Vagina (tissue), 1 donor: ENCODE measurements around a stretch of chr11.

GRCh38 chr11:110522256-110522695 is 92.5 kb downstream of the FDX1 start:
- PRO-cap, result unidirectional peak, plus-strand start at chr11:110522388
- RAMPAGE, long total RNA, result no peak

GRCh38 chr11:111494190-111494613 is 18.0 kb downstream of the BTG4 start:
- PRO-cap, result no peak
- RAMPAGE, long total RNA, result no peak

DNA sequence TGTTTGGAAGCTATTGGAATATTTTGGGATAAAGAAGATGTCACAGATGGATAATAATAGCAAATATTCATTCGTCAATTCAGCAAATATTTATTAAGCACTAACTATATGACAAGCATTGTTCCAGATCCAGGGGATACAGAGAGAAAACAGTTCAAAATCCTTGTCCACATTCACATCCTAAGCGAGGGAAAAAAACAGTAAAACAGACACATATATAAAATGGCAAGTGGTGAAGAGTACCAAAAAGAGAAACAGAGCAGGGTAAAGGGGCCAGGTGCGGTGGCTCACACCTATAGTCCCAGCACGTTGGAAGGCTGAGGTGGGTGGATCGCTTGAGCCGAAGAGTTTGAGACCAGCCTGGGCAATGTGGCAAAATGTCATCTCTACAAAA is 59.9 kb downstream of the SIK2 start:
- PRO-cap, result no peak
- RAMPAGE, long total RNA, result no peak

GRCh38 chr11:111663373-111663672 is 61.1 kb downstream of the SIK2 start:
- PRO-cap, result no peak
- RAMPAGE, long total RNA, result start-site peak on the plus strand at chr11:111663493-111663686, 8 reads

GRCh38 chr11:111718344-111719152 is 47.6 kb downstream of the PPP2R1B start:
- PRO-cap, result bidirectional peak, plus-strand start at chr11:111718664, minus-strand start at chr11:111718522
- RAMPAGE, long total RNA, result start-site peak on the minus strand at chr11:111718753-111718796, 7 reads

DNA sequence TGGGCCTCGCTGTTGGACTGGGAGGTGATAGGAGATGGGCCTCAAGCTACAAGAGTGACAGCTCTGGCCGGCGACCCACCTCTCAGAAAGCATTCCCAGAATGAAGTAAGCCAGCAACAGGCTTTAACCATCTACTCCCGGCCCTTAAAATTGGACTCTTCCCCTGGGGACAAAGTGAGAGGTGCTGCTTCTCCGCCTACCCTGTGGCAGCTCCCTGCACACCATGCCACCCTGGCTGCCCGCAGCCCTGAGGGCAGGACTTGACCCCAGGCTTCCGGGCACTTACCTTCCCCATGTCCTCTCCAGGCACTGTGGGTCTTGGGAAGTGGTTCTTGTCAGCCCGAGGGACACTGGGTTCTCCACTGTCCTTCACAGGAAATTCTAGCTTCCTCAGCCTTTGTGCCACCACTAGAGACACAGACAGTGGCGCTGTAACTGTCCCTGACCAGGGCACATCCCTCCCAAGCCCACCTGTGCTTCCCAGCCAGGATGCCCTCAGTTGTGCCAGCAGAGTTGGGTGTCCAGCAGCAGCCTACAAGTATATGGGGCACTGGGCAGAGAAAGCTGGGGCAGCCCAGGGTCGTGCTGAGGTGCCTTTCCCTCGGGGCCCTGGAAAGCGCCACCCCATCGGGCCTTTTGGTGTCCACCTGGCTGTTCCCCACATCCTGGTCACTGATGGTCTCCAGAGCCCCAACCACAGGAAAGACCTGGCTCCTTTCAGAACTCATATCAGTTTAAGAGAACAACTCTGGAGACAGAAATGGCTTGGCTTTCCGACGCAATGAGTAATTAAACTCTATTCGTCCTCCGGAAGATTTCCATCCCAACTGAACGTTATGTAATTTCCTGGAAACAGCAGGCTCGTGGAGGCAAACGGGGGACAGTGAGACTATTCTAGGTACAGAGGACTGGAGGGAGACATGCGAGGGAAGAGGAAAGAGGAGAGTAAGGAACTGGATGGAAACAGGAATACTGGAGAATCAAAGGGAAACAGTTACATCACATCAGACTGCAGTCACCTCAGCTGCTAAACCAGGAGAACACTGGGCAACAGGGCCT is 28.7 kb downstream of the PPP2R1B start:
- PRO-cap, result bidirectional peak, plus-strand start at position 757 of the sequence, minus-strand start at position 709 of the sequence; bidirectional peak, plus-strand start at position 899 of the sequence, minus-strand start at position 783 of the sequence
- RAMPAGE, long total RNA, result no peak

DNA sequence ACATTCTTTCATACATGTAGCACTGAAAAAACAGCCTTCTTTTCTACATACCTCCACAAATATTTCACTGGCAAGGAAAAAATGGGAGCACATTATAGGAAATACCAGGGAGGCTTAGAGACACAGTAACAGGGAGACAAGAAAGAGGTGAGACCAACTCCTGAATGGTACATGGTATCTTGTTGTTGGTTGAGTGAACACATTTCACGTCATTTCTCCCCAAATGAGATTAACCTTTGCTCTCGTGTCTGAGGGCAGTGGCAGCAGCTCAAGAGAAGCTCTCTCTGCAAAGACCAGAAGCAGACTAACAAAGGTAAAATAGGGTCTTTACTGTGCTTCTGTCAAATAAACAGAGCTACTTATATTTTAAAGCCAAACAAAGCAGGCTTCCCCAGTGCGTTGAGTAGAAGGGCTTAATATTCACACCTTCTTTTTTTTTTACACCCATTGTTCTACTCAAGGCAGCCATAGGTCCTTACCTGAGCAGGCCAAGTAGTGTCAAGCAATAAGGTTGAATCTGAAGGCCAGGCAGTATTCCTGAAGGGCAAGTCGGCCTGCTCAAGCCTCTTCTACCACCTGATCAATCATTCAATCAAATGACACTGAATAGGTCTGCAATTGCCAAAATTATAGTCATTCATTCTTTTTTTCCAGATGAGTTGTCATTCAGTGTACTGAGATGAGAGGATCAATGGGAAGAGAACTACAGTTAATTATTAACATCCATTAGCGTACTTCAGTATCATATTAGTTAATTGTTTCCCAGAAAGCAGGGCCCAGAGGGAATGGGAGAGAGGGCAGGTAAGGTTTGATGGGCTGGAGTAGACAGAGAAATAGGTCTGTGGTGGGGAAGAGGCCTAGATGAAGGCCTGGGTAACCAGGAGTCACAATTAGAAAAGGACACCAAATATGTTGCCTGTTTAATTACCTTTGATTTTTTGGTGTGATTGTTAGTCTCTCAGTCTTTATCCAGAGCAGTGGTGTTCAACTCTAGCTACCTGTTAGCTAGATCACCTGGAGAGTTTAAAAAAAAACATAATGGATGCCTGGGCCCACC is 11.8 kb upstream of the PPP2R1B start:
- PRO-cap, result no peak
- RAMPAGE, long total RNA, result no peak

- PRO-cap, result no peak
- RAMPAGE, long total RNA, result no peak
Observed at GRCh38 chr11:111841376-111841953, 29.9 kb downstream of the ALG9 start.

GRCh38 chr11:111878425-111878743 is 581 bp downstream of the FDXACB1 start:
- PRO-cap, result no peak
- RAMPAGE, long total RNA, result no peak

- PRO-cap, result no peak
- RAMPAGE, long total RNA, result no peak
Observed at GRCh38 chr11:111908170-111908968, 3.2 kb downstream of the CRYAB start.

GRCh38 chr11:111944635-111945170 is 7.6 kb downstream of the DIXDC1 start:
- PRO-cap, result no peak
- RAMPAGE, long total RNA, result no peak

DNA sequence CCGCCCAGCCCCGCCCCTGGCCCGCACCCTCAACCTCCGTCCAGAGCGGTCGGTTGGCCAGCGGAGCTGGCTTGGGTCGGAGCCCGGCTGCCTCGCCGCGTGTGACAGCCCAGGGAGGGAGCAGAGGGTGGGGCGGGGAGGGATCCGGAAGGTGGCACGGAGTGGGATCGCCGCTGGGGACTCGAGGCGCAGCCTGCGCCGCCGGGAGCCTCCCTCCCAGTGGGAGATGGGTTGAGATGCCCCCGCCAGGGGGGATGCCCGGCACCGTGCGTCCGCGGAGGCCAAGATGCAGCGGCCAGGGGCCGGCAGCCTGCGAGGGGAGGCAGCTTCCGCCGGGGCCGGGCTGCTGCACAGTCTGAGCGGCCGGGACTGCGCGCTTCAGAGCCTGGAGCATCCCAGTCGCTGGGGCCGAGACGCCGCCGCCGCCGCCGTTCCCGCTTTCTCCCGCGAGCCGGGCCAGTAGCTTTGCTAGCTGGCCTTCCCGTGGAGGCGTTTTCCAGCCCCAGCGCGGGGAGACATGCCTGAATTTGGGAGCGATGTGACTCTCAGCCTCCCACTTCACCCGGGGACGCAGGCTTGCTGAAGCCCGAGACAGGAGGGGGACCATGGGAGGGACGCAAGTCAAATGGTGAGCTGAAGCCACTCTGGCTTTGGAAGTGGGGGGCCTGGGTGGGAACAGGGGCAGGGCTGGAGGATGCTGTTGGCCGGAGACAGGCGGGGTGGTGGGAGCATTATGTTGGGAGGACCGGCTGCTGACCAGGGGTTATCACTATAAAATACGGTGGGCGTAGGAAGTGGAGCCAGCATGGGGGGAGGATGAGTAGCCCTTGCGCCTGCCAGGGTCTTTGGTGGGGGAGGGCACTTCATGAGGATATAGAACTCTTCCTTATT is 40.3 kb downstream of the DIXDC1 start:
- PRO-cap, result bidirectional peak, plus-strand start at position 43 of the sequence, minus-strand start outside the sequence; bidirectional peak, plus-strand start at position 398 of the sequence, minus-strand start at position 89 of the sequence; unidirectional peak, minus-strand start at position 446 of the sequence
- RAMPAGE, long total RNA, result start-site peak on the plus strand centred at position 166 of the sequence, 38 bp wide, 37 reads

- PRO-cap, result no peak
- RAMPAGE, long total RNA, result no peak
Observed at GRCh38 chr11:112025754-112026230, 584 bp downstream of the DLAT start.

GRCh38 chr11:112128758-112129279 is 35.1 kb downstream of the IL18 start:
- PRO-cap, result no peak
- RAMPAGE, long total RNA, result no peak

DNA sequence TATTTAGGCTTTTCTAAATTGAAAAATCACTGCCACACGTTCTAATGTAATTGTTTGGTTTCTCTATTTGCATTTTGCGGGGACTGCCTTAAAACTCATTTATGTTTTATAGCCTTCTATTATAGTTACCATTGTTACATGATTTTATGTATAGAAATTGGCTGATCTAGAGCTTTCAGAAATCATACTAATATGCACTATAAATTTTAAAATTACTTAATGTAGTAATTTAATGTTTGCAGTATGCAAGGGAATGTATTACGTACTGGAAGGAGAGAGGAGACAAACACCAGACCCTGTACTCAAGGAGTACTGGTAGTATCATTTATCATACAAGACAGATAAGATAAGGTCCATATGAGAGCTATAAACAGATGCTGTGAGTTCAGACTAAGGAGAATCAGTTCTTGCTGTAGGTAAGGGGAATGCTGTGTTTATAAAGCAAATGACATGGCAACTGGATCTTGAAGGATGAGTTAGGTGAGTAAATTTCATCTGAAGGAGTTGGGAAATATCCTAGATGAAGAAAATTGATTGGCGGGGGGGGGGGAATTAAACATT is 747 bp downstream of the BCO2 start:
- PRO-cap, result no peak
- RAMPAGE, long total RNA, result no peak

GRCh38 chr11:112227075-112227576 is 898 bp downstream of the PTS start:
- PRO-cap, result unidirectional peak, minus-strand start at chr11:112227222
- RAMPAGE, long total RNA, result no peak

DNA sequence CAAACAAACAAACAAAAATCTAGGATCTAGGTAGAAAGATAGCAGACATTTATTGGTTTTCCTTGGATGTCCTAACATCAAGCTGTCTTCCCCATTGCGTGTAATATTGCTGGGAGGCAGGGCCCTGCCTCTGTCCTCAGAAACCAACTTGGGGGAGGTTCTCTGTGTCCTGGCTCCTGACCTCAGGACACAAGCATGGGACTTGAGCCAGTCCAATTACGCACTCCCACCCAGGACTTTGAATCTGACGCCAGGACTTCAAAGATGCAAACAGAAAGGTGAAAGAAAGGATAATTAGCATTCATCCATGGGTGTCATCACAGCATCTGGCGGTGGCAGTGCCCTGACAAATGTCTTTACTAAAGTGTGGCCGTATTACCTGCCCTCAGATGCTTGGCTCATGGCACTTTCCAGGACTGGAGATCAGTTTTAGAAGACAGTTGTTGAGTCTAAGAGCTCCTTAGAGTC is 61.8 kb upstream of the PLET1 start:
- PRO-cap, result no peak
- RAMPAGE, long total RNA, result no peak

DNA sequence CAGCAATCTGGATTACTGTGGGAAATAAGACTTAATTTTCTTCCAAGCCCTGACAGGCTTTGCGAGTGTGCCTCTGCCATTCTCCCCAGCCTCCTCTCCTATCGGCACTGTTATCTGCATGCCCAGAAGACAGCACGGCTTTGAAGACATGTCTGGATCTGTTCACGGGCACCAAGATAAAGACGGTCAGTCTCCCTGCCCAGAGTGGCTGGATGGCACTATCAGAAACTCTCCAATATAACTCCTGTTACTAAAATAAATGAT is 182.7 kb upstream of the NCAM1 start:
- PRO-cap, result no peak
- RAMPAGE, long total RNA, result no peak

- PRO-cap, result bidirectional peak, plus-strand start at chr11:112962440, minus-strand start at chr11:112962349
- RAMPAGE, long total RNA, result no peak
Observed at GRCh38 chr11:112962133-112962722, 1.0 kb downstream of the NCAM1 start.

DNA sequence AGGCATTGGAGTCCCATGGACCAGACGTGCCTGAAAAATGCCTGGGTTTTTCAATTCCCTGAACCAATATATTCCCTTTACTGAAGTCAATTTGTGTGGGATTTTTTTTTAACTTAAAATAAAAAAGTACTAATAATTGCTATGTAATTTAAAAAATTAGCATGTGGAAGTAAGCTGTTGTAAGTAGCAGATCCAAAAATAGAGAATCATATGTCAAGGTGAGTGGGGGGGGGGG is 24.1 kb upstream of the TTC12 start:
- PRO-cap, result unidirectional peak, minus-strand start at position 88 of the sequence
- RAMPAGE, long total RNA, result no peak